Esophagus muscularis mucosa (tissue), 4 donors: ENCODE results near the gene JUN.

DNA sequence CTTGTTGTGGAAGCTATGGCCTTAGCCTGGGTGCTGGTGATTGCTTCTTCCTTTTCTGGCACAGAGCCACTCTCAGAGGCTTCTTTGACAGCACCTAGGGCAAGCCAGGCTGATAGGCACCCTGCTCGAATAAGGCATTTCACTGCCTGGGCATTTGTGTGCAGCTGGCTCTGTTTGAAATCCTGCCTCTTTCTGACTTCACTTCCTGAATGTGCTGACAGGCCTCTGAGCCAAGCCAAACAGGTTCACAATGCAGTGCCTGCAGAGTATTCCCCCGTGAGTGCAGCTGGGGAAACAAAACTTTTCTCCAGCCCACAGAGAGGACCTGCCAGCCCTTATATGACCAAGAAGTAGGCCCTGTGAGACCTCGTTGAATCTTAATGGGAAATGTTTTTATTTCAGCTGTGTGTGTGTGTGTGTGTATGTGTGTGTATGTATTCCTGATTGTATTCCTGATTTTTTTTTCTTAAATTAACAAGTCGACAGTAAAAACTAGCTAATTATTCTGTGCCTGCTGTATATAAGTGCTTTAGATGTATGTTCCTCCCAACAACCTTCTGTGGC is 10.4 kb downstream of the JUN start:
- PRO-cap: bidirectional peak, plus-strand start at position 264 of the sequence, minus-strand start at position 131 of the sequence
- RAMPAGE, long total RNA, 4 experiments: no peak in any of the 4 experiments

GRCh38 chr1:58779581-58780457 is 4.0 kb downstream of the JUN start:
- PRO-cap: bidirectional peak, plus-strand start at chr1:58780078, minus-strand start at chr1:58779872
- RAMPAGE, long total RNA, 4 experiments: no peak in any of the 4 experiments

- PRO-cap: no peak
- RAMPAGE, long total RNA, 4 experiments: no peak in any of the 4 experiments
Measured at GRCh38 chr1:58783649-58783830, 307 bp downstream of the JUN start.

GRCh38 chr1:58783831-58784127 is at the start of gene JUN:
JUN (minus strand) TSS chr1:58784047.
- PRO-cap: bidirectional peak, plus-strand start at chr1:58784384, minus-strand start at chr1:58784043
- RAMPAGE, long total RNA, 4 experiments: start-site peak on the minus strand in 4 of 4 experiments, at chr1:58784022-58784044 at its widest, 19 to 429 reads per replicate

- PRO-cap: bidirectional peak, plus-strand start at chr1:58903729, minus-strand start at chr1:58903737; bidirectional peak, plus-strand start at chr1:58903832, minus-strand start at chr1:58903828; bidirectional peak, plus-strand start at chr1:58903940, minus-strand start at chr1:58904100
- RAMPAGE, long total RNA, 4 experiments: start-site peak on the minus strand in 1 of 4 experiments, at chr1:58903730-58903740 at its widest, 5 reads per replicate
Measured at GRCh38 chr1:58903139-58904517, 119.8 kb upstream of the JUN start.

DNA sequence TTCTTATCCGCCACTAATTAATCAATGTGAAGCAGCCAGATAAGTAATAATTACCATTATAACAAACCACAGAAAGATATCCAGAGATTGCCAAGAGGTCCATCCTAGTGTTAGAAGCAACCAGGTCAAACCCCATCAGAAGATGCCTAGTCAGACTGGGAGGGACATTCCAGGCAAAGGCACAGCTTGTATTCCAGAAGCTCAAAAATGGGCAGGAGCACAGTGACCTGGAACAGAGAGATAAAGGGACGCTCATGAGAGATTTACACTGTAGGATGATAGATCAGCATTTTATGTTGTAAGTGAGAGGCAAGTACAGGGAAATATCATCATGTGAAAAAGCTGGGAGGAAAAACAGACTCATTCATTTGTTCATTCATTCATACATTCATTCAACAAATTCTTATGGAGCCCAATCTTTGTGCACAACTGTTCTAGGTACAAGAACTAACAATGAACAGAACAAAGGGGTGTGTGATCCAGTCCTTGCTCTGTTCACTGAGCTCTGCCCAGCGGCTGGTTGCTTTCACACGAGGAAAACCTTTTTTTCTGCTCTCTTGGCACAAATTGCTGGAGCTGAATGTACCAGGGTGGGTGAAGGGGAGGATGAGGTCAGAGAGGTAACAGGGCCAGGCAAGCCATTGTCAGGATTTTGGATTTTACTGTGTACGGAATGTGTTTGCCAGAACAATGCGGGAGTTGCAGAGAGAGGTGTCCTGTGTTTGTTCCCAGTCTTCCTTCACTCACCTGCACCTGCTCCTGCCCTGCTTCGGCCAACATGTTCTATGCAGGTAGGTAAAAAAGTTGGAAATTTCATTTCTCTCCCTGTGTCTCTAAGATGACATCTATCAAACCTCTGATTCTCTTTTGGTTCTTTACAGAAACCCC is 240.7 kb upstream of the FGGY start:
- PRO-cap: no peak
- RAMPAGE, long total RNA, 4 experiments: start-site peak on the plus strand in 2 of 4 experiments, centred at positions 666 to 684 of the sequence, 20 to 21 reads per replicate

DNA sequence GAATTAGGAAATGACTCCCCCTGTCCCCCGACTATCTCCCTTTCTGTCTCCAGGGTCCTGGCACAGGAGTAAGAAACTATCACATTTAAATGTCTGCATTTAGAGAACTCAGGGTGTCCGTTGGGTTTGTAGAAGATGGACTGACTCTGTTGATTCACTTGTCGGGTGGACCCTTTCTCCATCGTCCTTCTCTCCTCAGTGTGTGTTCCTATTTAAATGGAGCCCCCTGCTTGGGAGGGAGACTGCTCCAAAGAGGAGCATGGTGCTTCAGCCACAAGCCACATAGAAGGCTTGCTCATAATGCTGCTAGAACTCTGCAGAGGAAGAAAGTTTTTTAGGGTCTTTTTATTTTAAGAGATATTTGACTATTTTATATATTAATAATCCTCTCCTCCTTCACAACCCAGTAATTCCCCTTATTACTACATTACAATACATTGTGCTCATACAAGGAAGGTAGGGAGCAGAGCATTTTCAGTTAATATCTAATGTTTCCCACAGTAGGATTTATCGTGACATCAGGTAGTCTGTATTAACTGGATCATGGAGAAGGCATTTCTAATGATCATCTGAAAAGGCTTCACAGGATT is 13.7 kb downstream of the FGGY start:
- PRO-cap: no peak
- RAMPAGE, long total RNA, 4 experiments: no peak in any of the 4 experiments

- PRO-cap: no peak
- RAMPAGE, long total RNA, 4 experiments: no peak in any of the 4 experiments
Measured at GRCh38 chr1:59316501-59317024, 19.7 kb downstream of the FGGY start.

GRCh38 chr1:59674410-59674905 is 140.3 kb upstream of the HOOK1 start:
- PRO-cap: no peak
- RAMPAGE, long total RNA, 4 experiments: no peak in any of the 4 experiments

DNA sequence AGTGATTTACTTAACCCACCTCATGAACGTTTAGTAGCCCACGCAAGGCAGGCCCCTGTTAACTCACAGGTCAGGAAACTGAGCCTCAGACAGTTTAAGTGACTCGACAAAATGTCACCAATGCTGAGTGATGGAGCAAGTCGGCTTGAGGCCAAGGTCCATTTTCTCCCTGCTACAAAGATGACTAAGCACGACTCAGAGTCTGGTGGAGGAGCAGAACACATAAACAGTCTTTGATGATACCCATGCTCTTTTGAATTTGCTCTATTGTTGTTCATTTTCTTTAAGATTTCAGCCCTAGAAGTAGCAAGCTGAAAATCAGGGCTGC is 83.9 kb upstream of the HOOK1 start:
- PRO-cap: unidirectional peak, plus-strand start at position 193 of the sequence
- RAMPAGE, long total RNA, 4 experiments: no peak in any of the 4 experiments

DNA sequence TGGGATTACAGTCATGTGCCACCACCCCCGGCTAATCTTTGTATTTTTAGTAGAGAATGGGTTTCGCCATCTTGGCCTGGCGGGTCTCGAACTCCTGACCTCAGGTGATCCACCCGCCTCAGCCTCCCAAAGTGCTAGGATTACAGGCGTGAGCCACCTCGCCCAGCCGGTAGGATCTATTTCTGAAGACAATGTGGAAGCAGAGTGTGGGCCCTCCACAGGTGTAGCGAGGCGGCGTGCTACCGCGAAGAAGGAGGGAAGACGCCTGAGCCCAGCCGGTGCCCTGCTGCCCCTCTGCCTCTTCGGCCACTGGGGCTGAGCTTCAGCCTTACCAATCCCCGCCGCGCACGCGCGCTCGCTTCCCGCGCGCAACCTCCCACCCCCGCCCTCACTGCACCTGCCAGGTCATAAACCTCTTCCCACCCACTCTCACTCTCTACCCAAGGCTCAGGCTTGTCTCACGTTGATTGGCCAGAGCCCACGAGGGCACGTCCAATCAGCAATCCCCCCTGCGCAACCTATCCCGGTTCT is 495 bp upstream of the HOOK1 start:
- PRO-cap: no peak
- RAMPAGE, long total RNA, 4 experiments: no peak in any of the 4 experiments

- PRO-cap: no peak
- RAMPAGE, long total RNA, 4 experiments: no peak in any of the 4 experiments
Measured at GRCh38 chr1:59967096-59967725, 40.6 kb upstream of the CYP2J2 start.

DNA sequence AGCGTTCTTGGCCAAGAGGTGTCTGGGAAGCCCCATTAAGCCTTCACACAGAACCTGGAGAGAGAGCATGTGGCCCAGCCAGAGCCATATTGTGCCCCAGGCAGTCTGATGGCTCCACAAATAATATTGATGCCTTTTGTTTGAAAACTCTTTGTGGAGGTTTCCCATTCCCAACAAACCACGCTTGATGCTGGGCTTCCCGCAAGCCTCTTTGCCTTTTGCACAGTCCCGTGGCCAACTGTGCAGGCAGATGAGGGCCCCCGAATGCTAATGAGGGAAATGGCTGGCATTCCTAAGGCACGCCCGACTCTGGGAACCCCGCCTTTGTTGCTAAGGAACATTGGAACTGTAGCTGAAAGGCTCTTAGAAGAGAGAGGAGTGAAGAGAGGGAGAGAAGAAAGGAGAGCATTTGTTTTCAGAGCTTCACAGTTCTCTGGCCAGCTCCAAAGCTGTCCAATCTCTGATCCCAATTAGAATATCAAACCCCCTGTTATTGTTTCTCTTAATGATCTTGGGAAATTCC is 59.9 kb upstream of the CYP2J2 start:
- PRO-cap: no peak
- RAMPAGE, long total RNA, 4 experiments: no peak in any of the 4 experiments

- PRO-cap: no peak
- RAMPAGE, long total RNA, 4 experiments: no peak in any of the 4 experiments
Measured at GRCh38 chr1:60547781-60548235, 474.2 kb upstream of the C1orf87 start.

- PRO-cap: no peak
- RAMPAGE, long total RNA, 4 experiments: no peak in any of the 4 experiments
Measured at GRCh38 chr1:60903575-60904053, 178.7 kb upstream of the NFIA start.

- PRO-cap: unidirectional peak, minus-strand start at chr1:60984429
- RAMPAGE, long total RNA, 4 experiments: no peak in any of the 4 experiments
Measured at GRCh38 chr1:60984337-60984707, 98.0 kb upstream of the NFIA start.

GRCh38 chr1:61049658-61050955 is 32.3 kb upstream of the NFIA start:
- PRO-cap: unidirectional peak, plus-strand start at chr1:61050084; bidirectional peak, plus-strand start at chr1:61050374, minus-strand start at chr1:61050298; bidirectional peak, plus-strand start at chr1:61050702, minus-strand start at chr1:61050632
- RAMPAGE, long total RNA, 4 experiments: no peak in any of the 4 experiments

DNA sequence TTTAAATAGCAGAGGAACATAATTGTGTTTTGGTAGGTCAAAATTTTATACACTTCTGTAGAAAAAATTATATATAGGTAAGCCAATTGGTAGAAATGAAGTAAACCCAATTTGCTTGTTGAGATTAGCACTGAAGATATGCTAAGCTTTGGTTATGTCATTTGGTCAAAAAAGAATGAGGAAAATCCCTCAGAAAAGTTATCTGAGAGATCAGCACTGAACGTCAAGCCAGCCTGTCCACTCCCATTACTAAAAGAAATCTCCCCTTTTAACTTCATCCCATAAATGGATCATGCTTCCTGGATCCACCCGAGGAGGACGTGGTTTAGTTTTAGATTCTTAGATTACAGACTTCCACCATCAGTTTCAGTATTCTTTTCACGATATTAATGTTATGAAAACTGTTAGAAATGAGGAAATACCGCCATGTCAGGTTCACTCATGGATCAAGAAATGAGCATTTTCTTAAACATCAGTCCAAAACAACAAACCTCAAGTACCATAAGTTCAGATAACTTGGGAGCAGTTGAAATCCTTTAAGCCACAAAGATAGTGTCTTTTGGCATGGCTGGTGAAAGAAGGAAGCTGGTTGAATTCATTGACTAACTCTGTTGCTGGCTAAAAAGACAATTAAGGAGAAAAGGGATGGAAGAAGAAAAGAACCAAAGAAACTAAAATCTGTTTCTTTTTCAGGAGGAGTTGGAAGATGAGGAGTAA is 49.8 kb downstream of the NFIA start:
- PRO-cap: no peak
- RAMPAGE, long total RNA, 4 experiments: no peak in any of the 4 experiments

DNA sequence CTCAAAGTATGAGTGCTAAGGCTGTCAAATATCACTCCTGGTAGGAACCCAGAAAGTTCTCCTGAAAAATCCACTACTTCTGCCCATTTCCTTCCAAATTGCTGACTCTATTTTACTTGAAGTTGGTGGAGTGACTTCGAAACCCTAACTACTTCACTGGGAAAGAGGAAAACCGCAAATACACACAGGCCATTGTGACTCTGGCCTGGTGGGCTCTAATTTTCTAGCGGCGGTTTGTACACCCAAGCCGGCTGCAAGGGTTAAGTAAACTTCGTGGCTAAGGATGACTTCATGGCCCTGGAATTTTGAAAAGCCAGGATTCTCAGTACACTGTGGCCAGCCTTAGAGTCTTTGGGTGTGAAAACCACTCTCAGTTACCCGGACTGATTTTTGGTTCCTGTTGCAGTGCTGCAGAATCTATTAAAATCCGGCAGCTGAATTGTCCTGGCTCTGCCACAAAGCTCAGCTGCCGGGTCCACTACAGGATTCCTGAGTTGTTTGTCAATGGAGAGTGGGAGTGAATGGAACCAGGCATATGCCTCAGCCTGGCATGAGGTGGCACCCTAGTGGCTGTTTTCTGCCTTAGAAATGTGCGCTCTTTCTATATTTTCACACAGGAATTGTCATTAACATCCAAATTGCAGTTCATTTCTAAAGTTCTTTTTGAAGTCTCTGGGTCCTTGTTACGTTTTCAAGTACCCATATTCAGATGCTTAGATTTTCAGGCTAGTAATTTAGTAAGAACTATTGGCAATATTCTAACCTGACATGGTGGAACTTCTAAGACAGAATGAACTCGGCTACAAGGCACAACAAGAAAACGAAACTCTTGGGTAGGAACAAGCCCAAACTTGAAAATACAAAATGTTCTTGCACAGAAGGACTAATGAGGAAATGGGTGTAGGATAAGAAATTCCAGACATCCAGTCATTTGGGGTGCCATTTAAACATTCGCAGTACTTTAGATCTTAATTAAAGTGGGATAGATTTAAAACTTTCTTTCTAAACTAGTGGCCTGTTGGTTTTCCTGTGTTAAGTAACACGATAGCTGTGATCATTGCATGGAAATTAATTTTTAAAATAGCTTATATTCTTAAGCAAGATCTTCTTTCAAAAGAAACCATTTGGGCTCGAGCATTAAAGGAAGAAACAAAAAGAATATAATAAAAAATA is 255.9 kb downstream of the NFIA start:
- PRO-cap: bidirectional peak, plus-strand start at position 483 of the sequence, minus-strand start at position 396 of the sequence; unidirectional peak, minus-strand start at position 792 of the sequence
- RAMPAGE, long total RNA, 4 experiments: no peak in any of the 4 experiments

GRCh38 chr1:61403744-61404355 is 321.1 kb downstream of the TM2D1 start:
- PRO-cap: unidirectional peak, plus-strand start at chr1:61404105
- RAMPAGE, long total RNA, 4 experiments: no peak in any of the 4 experiments